Skeletal muscle satellite cell (primary cell): ENCODE results near the genes TYW5, CASP10 and CASP8.

- CAGE, long polyA plus RNA: no peak
Measured at GRCh38 chr2:199462690-199463074, 4.9 kb upstream of the SATB2 start.

DNA sequence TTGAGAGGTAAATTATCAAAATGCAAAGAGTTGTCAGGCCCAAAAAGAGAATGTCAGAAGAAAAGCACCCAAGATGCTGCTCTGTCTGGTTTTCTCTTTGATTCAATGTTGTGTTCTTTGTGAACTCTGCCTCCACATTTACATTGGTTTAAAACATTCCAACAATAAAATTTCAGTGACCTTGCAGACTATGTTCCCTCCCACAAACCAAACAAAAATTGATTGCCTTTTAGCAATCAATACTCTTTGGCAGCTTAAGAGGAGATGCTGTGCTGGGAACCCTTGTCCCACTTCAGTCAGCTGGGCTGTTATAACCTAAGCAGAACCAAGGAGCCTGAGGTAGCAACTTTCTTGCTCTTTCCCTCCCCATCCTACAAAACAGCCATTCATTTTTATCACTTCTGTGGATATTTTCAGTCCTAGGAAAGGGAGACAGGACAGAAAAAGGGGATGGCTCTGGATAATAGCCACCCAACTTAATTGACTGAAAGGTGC is 19.7 kb upstream of the SATB2 start:
- CAGE, long polyA plus RNA: no peak

GRCh38 chr2:199954921-199955905 is at the start of gene TYW5:
TYW5 (minus strand) TSS chr2:199955491.
- CAGE, long polyA plus RNA: no peak

- CAGE, long polyA plus RNA: no peak
Measured at GRCh38 chr2:200201741-200202492, 104.6 kb upstream of the SPATS2L start.

GRCh38 chr2:200308013-200308682 is 1.7 kb downstream of the SPATS2L start:
- CAGE, long polyA plus RNA: no peak

- CAGE, long polyA plus RNA: no peak
Measured at GRCh38 chr2:200380041-200380617, 73.6 kb downstream of the SPATS2L start.

- CAGE, long polyA plus RNA: no peak
Measured at GRCh38 chr2:200424946-200425515, 84.8 kb downstream of the KCTD18 start.

DNA sequence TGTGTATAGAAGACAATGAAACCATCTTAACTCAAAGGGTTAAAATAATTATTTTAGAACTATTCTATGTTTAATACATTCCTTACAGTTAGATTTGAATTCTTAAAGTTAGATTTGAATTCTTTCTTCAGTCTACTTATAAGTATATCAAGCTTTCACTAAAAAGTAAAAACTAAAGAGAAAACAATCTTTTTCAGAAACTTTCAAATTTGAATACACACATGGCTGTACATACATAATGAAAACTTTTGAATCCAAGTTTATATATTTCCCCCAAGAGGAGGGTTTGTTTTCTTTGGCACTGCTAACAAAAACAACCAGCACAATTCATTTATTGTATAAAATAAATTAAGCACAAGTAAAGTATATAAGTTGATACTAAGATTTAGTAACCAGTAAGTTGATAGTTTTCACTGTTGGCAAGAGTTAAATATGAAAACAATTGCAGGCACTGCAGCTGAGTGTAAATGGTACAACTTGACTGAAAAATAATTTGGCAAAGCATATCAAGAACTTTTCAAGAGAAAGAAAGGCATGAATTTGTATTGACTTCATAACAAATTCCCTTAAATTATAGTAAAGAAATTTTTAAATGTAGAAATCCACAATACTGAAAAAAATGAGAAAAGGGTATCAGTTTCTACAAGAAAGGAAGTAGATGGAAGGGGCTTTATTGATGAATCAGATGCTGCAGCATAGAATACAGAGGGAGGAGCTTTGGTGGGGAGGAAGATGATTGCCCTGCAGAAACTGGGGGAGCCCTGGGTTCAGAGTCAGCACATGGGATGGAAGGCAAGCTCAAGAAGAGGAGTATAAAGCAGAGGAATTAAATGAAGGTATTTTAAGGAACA is 78.1 kb downstream of the KCTD18 start:
- CAGE, long polyA plus RNA: no peak

GRCh38 chr2:200452873-200453337 is 57.0 kb downstream of the KCTD18 start:
- CAGE, long polyA plus RNA: no peak

DNA sequence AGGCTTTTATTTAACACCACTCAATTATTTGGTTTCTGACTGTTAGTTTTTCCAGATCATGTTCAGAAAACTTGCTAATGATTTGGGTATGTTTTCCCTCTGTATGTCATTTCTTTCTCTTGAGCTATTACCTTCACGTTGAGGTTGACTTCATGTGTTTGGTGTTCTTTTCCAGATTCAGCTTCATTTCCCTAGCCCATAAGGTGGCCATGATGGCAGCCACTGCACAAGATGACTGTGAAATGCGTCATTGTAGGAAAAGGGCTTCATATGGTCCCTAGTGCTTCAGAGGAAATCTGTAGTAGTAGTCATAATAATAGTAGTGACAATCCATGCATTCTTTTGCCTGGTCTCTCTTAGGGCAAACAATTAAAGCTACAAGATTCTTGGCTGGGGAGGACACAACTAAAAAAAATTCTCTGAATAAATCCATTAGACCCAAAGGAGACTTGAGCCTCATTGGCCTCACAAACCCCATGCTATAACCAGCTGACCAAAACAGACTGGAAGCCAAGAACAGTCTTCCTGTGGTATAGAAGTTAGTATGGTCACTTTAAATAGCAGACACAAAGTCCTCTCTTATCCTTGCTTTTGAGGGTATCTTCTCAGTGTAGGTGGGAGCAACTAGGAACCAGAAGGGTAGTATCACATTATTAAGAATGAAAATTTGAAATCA is 28.5 kb downstream of the AOX1 start:
- CAGE, long polyA plus RNA: no peak

DNA sequence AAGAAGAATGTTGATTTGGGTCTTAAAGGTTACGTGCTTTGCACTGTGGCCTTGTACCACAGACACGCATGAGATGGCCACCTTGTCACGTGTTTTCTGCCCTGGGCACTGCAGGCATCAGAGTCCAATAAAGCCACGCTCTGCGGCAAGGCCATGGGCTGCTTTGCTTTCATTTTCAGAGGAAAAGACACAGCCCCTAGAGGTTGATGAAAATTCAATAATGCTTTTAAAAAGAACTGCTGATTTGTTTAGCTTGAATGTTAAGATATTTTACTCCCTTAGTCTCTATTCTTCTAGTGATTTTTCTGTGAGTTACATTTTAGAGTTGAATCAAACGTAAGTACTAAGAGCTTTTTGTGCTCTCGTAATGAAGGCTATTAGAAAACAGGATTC is 30.4 kb downstream of the AOX1 start:
- CAGE, long polyA plus RNA: no peak

DNA sequence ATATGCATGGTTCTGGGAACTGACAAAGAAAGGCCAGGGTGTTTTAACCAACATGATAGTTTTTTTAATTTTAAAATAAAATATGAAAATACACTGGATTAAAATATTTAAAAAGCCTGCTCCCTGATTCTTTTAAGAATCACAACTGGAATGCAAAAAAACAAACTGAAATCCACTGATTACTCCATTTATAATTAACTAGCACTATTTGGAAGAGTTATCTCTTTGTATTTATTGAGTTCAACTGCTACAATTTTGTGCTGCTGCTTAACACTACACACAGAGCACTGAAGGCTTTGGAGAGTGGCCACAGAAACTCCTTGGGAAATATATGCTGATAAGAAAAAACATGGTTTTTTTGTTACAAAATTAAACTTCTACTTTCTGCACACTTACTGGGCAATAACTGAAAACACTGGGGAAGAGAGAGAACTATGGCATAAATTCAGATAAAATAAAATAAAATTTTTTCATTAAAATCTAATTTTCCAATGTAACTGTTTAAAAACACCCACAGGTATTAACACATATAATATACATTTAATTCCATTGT is 19.8 kb upstream of the BZW1 start:
- CAGE, long polyA plus RNA: no peak

DNA sequence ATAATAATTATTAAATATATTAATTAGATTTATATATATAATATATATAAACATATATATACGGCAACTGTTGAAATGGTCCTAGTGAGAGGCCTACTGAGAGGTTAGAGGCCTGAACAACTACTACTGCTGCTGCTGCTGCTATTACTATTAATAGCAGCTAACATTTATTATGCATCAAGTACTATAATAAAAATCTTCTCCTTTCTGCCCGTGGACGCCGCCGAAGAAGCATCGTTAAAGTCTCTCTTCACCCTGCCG is 8.7 kb downstream of the HYCC2 start:
- CAGE, long polyA plus RNA: no peak

- CAGE, long polyA plus RNA: no peak
Measured at GRCh38 chr2:201119189-201119796, 3.3 kb downstream of the CFLAR start.

GRCh38 chr2:201123340-201123603 is 7.3 kb downstream of the CFLAR start:
- CAGE, long polyA plus RNA: no peak

- CAGE, long polyA plus RNA: no peak
Measured at GRCh38 chr2:201159817-201160087, 23.2 kb upstream of the CASP10 start.

GRCh38 chr2:201174515-201175169 is 8.3 kb upstream of the CASP10 start:
- CAGE, long polyA plus RNA: no peak

DNA sequence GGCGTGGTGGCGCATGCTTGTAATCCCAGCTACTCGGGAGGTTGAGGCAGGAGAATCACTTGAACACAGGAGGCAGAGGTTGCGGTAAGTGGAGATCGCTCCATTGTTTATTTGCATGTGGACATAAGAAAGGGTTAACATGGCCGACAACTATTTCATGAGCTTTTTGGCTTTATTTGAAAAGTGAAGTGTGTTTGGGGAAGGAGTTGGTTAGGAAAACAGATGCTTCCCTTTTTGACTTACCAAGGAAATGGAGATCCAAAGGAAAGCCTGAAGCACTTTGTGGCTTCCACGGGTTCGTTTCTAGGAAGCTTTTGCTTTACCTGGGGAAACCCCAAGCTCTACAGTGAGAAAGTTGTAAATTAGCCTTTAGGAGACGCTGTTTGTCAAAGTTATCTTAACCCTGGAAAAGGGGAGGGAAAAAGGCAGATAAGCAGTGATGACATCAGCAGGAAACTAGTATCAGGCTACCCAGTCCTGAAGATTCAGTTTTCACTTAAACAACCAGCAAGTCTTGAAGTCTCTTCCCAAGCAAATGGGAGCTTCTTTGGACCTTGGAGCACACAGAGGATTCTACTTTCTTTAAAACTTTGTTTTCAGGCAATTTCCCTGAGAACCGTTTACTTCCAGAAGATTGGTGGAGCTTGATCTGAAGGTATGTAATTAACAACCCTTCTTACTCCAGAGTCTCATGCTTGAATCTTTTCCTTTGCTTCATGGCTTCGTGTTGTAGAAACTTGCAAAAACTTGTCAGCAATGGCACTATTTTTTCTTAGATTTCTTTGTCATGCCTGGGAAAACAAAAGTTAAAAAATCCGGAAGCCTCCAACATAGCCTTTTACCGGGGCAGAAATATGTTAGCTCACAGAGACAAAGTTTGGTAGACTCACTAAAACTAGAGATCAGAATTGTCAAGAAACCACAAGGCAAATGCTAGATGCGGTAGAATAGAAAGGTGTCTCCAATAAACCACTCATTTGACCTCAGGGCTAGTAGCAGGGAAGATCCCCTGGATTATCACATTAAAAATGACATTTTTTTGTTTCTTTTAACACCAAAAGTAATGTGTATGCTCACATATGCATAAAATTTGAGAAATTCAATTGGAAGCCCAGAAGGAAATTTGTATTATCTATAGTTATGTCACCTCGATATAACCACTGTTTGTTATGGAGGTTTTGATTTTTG is at the start of gene CASP10:
TSS of gene CASP10 (plus strand) at position 488 of the 1,188 bp plus-strand sequence.
- CAGE, long polyA plus RNA: no peak

GRCh38 chr2:201209613-201210118 is 26.7 kb downstream of the CASP10 start:
- CAGE, long polyA plus RNA: no peak

DNA sequence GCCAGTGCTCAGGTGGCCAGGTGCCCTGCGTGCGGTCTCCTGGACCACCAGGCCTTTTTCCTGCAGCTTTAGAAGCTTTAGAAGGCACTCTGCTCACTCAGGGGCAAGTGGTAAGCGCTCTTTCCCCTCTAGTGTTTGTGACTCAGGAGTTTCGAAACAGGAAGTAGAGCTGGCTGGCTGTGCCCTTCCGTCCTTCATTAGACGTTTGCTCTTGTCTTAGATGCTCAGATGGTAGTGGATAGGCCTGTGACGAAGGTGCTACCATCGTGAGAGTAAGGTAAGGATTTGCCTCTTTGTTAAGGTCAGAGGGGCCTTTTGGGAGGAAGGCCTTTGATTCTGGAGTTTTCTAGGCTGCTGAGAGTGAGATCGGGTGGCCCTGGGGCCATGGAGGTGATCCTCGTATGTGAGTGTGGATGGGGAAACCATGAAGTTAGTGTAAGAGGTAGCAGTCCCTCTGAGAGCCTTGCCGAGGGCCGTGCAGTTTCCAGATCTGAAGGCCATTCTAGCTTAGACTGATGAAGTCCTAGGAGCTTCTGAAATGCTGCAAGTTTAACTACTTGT is at the start of gene CASP8:
TSS of gene CASP8 (plus strand) at position 200 of the 561 bp plus-strand sequence.
- CAGE, long polyA plus RNA: start-site peak on the plus strand centred at position 211 of the sequence, 42 bp wide, 102 and 82 reads in 2 replicates